ENCODE measurements around the genes RHBDL1 and METRN.

DNA sequence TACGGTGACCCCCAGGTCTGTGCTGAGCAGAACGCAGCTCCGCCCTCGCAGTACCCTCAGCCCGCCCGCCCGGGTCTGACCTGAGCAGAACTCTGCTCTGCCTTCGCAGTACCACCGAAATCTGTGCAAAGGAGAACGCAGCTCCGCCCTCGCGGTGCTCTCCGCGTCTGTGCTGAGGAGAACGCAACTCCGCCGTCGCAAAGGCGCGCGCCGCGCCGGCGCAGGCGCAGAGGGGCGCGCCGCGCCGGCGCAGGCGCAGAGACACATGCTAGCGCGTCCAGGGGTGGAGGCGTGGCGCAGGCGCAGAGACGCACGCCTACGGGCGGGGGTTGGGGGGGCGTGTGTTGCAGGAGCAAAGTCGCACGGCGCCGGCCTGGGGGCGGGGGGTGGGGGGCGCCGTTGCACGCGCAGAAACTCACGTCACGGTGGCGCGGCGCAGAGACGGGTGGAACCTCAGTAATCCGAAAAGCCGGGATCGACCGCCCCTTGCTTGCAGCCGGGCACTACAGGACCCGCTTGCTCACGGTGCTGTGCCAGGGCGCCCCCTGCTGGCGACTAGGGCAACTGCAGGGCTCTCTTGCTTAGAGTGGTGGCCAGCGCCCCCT, 42.9 kb downstream of the POLR3K start:
- PRO-cap, 2 experiments = peak in 1 of 2 experiments; most common minus-strand start position 76 of the sequence (in 1)
- RAMPAGE, long total RNA, 4 experiments = start-site peak on the minus strand in 1 of 4 experiments, centred at position 205 of the sequence, 10 reads per replicate

GRCh38 chr16:63594-63949, 8.9 kb downstream of the RHBDF1 start:
- PRO-cap, 2 experiments = no peak in any of the 2 experiments
- RAMPAGE, long total RNA, 4 experiments = no peak in any of the 4 experiments

DNA sequence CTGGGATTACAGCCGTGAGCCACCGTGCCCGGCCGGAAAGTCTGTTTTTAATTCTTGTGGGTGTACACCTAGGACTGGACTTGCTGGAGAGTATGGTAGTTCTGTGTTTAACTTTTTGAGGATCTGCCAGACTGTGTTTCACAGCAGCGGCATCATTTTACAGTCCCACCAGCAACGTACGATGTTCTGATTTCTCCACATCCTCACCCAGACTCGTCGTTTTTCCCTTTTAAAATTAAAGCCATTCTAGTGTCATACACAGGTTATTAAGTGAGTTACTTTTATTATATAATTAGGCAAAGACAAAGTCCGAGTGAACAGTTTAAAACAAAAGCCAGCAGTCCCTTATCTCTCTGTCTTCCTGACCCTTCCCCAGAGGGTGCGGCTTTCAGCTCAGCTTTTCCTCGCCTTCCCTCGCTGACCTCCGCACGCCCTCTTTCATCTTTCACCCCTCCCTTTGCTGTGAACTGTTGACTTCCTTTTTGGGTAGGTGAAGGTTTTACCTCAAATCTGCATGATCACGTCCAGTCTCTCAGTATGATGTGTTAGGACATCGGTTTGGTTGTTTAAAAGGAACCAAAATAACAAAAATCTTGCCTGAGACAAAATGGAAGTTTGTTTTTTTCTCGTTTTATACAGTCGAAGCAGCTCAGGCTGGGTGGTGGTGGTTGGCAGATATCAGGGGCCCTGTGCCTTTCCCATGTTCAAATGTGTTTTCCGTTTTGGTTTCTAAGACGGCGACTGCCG, 18.0 kb downstream of the FAM234A start:
- PRO-cap, 2 experiments = peak in 1 of 2 experiments; most common minus-strand start position 411 of the sequence (in 1)
- RAMPAGE, long total RNA, 4 experiments = no peak in any of the 4 experiments

- PRO-cap, 2 experiments = no peak in any of the 2 experiments
- RAMPAGE, long total RNA, 4 experiments = no peak in any of the 4 experiments
Measured at GRCh38 chr16:276342-276969, 712 bp upstream of the RGS11 start.

- PRO-cap, 2 experiments = no peak in any of the 2 experiments
- RAMPAGE, long total RNA, 4 experiments = no peak in any of the 4 experiments
Measured at GRCh38 chr16:355005-355441, 2.5 kb upstream of the AXIN1 start.

GRCh38 chr16:371567-372389, 1.4 kb upstream of the MRPL28 start:
- PRO-cap, 2 experiments = no peak in any of the 2 experiments
- RAMPAGE, long total RNA, 4 experiments = no peak in any of the 4 experiments

DNA sequence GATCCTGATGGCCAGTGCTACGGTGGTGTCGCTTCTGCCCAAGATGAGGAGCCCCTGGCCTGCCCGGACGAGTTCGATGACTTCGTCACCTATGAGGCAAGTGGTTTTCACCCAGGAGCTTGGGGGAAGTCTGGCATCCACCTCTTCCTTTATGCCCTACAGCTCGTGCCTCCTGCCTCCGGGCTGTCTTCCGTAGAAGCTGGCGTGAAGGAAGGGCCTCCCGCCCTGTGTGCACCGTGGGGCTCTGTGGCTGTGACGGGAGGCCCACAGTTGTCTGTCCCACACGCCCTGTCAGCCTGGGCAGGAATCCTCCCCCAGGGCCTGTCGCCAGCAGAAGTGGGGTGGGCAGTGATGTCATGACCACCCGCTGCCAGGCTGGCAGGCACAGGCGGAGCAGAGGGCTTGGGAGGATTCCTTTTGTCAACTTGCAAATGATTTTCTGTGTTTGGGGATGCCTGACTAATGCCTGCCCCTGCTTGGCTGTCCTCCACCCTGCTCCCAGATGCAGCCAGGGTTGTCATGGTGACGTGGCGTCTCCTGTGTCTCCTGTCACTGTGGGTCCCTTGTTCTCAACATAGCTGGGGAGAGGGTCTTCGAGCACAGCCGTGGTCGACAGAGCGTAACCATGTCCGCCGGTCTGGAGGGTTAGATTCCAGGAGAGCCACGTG, 46.0 kb downstream of the RAB11FIP3 start:
- PRO-cap, 2 experiments = no peak in any of the 2 experiments
- RAMPAGE, long total RNA, 4 experiments = no peak in any of the 4 experiments

DNA sequence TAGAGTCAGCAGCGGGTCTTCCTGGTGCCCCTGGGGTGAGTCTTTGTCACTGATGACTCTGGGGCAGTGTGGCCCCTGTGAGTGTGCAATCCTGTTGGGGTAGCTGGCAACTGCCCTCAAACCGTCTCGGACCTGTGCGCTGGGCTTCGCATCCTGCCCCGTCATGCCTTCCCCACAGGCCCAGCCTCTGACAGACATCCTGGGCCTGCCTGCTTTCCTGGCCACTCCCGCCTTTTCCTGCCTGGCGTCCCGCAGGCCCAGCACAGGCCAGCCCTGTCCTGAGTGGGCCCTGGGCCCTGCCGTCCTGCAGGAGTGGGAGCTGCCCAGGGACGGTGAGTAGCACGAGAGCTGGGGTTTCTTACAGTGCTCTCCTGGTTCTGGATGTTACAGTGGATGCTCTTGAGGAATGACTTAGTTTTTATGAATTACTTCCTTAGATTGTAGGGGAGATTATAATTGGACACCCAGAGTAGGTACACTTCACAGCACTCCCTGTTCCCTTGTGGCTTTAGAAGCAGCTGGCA, 50.1 kb upstream of the CAPN15 start:
- PRO-cap, 2 experiments = peak in 2 of 2 experiments; most common plus-strand start position 283 of the sequence (in 1); most common minus-strand start position 112 of the sequence (in 1)
- RAMPAGE, long total RNA, 4 experiments = no peak in any of the 4 experiments

- PRO-cap, 2 experiments = no peak in any of the 2 experiments
- RAMPAGE, long total RNA, 4 experiments = no peak in any of the 4 experiments
Measured at GRCh38 chr16:492510-492943, 35.0 kb upstream of the CAPN15 start.

DNA sequence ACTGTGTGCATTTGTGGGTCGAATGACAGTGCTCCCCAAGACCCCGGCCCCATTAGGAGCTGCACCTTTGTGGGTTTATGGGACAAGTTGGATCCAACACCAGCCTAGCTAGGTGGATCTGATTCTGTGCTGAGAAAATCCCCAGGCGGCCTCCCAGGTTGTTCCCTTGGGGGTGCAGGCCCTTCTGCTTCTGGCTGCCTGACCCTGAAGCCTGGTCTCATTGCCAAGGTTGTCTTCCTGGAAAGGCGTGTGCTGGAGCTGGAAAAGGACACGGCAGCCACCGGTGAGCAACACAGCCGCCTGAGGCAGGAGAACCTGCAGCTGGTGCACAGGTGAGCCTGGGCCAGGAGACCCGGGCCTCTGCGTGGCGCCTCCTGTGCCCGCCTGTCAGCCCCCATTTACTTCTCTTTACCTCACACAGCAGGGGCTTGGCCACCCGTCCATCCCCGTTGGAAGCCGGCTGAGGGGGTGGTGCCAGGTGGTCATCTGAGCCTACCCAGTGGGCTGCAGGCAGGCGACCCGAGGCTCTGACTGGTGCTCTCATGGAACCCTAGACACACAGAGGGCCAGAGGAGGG, 22.1 kb upstream of the CAPN15 start:
- PRO-cap, 2 experiments = no peak in any of the 2 experiments
- RAMPAGE, long total RNA, 4 experiments = start-site peak on the plus strand in 1 of 4 experiments, centred at position 286 of the sequence, 58 reads per replicate

DNA sequence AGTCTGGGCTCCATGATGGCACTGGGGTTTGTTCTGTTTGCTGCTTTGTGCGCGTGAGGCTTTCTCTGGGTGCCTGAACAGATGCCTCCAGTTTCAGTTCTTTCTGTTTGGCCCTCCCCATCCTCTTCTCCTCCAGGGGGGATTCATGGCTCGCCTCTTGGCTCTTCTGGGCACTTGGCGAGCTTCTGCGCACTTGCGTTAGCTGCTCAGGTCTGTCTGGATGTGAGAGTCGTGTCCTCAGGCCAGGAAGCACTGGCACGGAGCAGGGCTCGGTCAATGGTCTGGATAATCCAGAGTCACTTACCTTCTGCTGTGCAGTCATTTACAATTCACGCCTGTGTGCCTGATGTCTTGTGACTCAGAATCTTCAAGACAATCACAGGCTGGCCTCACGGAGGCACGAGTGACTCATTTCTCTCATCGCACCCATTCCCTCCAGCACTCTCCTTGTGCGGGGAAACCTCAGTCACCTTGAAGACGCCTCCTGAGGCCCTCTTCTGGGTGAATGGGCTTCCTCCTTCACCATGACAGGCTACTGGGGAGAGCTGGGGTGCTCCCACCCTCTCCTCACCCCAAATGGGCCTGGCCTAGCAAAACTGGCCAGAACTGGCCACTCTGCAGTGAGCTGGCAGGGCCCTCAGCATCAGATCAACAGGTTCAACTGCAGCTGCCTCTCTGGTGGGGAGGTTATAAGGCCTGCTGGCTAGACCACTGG, 2.0 kb upstream of the CAPN15 start:
- PRO-cap, 2 experiments = no peak in any of the 2 experiments
- RAMPAGE, long total RNA, 4 experiments = start-site peak on the minus strand in 2 of 4 experiments, centred at positions 279 to 407 of the sequence, 6 to 10 reads per replicate

GRCh38 chr16:535264-535921, 7.9 kb downstream of the CAPN15 start:
- PRO-cap, 2 experiments = peak in 1 of 2 experiments; most common minus-strand start chr16:535711 (in 1)
- RAMPAGE, long total RNA, 4 experiments = no peak in any of the 4 experiments

GRCh38 chr16:568458-569166, 1.2 kb upstream of the PIGQ start:
- PRO-cap, 2 experiments = no peak in any of the 2 experiments
- RAMPAGE, long total RNA, 4 experiments = no peak in any of the 4 experiments

DNA sequence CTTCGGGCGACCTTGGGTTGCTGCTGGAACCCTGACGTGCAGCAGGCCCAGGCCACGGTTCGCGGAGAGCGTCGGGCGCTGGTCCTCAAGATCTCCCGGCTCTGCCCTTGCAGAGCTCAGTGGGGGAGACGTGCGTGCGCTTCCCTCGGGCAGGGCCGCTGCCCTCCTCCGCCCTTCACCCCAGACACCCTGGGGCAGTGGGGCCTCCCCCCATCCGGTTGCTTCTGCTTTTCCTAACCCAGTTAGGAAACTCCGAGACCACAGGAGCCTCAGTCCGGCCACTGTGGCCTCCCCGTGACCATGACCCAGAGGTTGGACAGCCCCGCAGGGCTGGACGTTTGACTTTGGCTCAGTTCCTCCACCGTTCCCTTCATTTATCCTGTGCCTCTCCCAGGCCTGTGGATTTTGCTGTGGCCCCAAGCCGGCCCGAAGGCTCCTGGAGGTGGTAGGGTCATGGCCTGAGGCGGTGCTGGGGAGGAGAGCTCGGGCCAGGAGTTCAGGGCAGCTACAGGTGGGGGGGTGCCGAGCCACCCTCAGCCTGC, 973 bp downstream of the MCRIP2 start:
- PRO-cap, 2 experiments = peak in 1 of 2 experiments; most common plus-strand start position 55 of the sequence (in 1); most common minus-strand start position 121 of the sequence (in 1)
- RAMPAGE, long total RNA, 4 experiments = no peak in any of the 4 experiments

DNA sequence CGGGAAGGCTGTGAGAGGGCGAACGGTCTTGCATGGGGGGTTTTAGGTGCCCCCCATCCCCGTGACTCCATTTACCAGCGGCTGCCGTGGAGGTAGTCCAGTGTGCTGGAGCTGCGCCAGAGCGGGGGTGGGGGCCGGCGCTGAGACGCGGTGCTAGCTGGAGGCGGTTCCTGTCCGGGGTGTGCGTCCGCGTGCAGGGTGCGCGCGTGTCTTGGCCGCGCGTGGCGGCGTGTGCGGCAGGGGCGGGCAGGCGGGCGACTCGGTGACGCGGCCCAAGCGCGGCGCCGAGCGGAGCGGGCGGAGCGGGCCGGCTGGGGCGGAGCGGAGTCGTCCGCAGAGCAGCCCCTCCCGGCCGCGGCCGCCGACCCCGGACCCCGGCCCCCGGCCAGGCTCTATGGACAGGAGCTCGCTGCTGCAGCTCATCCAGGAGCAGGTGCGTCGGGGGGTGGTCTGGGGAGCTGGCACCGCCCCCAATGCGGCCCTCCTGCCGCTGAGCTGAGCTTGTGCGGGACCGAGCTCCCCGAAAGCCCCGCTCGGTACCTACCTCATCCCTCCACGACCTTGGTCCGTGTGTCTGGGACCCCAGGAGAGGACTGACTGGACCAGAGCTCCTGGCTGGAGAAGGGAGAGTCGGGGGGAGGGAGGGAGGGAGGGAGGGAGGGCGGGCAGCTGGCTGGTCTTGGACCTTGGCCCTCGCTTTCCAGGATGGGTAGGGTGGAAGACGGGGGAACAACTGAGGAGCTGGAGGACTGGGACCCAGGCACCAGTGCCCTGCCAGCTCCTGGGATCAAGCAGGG, at the start of gene RHBDL1:
RHBDL1 (plus strand) TSS at position 275 of the 797 bp plus-strand sequence.
- PRO-cap, 2 experiments = no peak in any of the 2 experiments
- RAMPAGE, long total RNA, 4 experiments = no peak in any of the 4 experiments

DNA sequence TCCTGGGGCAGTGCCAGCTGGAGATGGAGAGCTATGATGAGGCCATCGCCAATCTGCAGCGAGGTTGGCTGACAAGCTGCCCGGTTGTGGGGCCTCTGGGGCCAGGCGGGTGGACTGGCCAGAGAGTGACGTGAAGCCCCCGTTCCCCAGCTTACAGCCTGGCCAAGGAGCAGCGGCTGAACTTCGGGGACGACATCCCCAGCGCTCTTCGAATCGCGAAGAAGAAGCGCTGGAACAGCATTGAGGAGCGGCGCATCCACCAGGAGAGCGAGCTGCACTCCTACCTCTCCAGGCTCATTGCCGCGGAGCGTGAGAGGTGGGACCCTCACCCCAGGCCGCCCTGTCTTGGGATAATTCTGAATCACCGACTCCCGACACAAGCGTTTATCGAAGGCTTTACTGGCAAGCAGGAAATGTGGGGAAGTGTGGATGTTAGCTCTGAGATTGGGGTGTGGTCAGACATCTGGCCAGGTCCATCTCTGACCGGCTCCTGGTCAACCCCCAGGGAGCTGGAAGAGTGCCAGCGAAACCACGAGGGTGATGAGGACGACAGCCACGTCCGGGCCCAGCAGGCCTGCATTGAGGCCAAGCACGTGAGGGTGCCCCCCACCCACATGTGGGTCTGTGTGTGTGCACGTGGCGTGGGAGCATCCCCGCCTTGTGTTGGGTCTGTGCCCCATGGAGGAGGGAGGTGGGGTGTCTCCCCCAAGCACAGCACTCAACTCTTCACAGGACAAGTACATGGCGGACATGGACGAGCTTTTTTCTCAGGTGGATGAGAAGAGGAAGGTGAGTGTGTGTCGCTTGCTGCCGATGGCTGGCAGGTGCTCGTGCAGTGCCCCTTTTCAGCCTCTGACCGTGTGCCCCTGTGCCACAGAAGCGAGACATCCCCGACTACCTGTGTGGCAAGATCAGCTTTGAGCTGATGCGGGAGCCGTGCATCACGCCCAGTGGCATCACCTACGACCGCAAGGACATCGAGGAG, 1.4 kb downstream of the STUB1 start:
- PRO-cap, 2 experiments = no peak in any of the 2 experiments
- RAMPAGE, long total RNA, 4 experiments = start-site peak on the minus strand in 1 of 4 experiments, centred at position 34 of the sequence, 14 reads per replicate

DNA sequence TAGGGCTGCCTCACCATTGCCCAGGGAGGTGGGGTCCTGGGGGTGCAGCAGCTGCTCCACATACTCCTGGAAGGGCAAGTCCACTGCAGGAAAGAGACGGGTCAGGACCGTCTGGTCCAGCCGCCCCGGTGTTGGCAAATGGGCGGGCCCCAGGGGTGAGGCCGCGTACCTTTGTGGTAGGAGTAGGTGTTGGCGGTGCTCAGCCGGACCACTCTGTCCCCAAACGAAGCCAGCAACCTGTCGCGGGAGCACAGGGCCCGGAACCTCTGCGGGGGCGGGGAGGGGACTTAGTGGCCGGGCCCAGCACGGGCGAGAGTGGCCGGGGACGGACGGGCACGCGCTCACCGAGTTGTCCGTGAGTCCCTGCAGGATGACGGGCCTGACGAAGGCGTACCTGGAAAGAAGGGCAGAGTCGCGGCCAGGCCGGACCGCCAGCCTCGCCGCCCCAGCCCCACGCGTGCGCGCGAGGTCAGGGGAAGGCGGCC, 576 bp downstream of the JMJD8 start:
- PRO-cap, 2 experiments = no peak in any of the 2 experiments
- RAMPAGE, long total RNA, 4 experiments = no peak in any of the 4 experiments

DNA sequence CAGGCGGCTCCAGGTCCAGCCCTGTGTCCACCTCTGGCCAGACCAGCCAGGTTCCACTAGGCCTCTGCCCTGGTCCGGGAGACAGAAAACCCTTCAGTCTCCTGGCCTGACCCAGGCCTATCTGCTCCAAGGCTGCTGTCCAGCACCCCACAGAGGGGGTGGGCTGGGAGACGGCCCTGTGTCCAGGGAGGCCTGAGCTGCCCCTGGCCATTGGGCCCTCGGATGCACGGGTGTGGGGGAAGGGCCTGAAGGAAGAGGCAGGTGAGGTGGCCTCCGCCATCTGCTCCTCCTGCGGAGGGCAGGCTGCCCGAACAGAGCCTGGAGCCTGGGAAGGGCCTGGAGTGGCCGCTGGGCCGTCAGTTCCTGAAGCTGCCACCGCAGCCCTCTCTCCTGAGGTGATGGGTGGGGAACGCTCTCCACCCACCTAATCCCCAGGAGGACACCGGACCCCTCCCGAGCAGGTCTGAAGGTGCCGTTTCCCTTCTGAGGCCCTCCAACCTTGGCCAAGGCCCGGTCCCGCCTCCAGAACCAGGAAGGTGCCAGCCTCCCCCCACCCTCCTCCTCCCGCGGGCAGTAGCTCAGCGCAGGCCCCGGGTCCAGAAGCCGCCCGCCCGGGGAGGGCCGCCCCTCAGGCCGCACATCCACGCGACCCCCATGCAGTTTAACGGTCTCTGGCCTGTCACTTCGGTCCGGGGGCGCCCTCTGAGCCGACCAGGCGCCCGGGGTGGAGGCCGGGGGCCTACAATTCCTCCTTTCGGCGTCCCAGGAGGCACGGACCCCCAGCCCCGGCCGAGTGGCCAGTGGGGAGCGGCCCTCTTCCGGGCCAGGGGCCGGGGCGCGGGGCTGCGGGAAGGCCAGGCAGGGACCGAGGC, 892 bp downstream of the FBXL16 start:
- PRO-cap, 2 experiments = no peak in any of the 2 experiments
- RAMPAGE, long total RNA, 4 experiments = no peak in any of the 4 experiments

- PRO-cap, 2 experiments = peak in 2 of 2 experiments; most common plus-strand start chr16:715118 (in 2); most common minus-strand start chr16:714823 (in 1)
- RAMPAGE, long total RNA, 4 experiments = no peak in any of the 4 experiments
Measured at GRCh38 chr16:714465-715292, at the start of gene METRN. METRN (plus strand) TSS chr16:715118.

GRCh38 chr16:715659-716599, 1.0 kb downstream of the METRN start:
- PRO-cap, 2 experiments = no peak in any of the 2 experiments
- RAMPAGE, long total RNA, 4 experiments = start-site peak on the plus strand in 1 of 4 experiments, at chr16:715836-716174 at its widest, 10 reads per replicate